Mammary epithelial cell (primary cell): ENCODE data around the gene ZBTB26.

- CAGE, long polyA plus RNA: no peak
- RRBS: 1% methylated on average over 9 of the region's 31 CpGs
Measured at GRCh38 chr9:121498333-121499193, 1.1 kb downstream of the GGTA1 start.

- CAGE, long polyA plus RNA: no peak
- RRBS: no CpG with 5 or more reads among the region's 16 CpGs
Measured at GRCh38 chr9:121644714-121645904, 6.3 kb upstream of the DAB2IP start.

DNA sequence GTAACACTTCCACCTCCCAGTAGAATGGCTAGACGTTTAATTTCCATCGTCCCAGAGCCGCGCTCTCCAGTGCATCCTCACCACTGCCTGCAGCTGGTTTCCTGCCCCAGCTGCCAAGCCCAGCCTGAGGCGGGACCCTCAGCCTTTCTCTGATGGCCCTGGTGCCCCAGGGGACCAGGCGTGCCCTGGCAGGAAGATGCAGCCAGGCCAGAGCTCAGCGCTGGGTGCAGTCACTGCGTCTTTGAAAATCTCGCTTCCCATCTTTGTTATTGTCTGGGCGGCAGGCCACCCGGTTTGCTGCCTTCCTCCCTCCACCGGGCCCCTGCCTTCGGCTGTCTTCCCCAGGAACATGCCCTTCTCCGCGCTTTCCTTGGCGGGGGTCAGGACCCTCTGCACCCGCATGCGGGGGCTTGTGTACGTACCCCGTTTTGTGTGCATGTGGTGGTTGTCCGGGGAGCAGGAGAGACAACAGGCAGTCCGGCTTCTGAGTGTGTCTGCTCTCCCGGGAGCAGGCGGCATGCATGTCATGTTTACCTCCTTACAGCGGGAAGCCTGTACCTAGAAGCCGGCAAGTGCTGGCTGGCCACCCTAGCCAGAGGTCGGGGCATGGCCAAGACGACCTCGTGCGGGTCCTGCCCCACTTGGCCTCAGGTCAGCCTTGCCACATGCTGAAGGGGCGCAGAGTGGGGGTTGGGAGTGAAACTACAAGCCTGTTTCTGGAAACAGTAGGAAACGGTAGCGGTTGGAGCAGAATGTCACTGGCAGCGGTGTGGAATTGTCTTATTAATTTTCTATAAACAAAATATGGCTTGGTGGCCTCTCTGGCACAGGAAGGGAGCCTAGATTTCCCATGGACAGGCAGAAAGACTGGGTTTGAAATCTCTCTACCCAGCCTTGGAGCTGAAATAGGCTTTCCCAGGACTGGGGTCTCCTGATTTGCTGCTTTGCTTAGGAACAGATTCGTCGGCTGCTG is 49.6 kb downstream of the DAB2IP start:
- CAGE, long polyA plus RNA: no peak
- RRBS: 4% methylated on average over 4 of the region's 36 CpGs

DNA sequence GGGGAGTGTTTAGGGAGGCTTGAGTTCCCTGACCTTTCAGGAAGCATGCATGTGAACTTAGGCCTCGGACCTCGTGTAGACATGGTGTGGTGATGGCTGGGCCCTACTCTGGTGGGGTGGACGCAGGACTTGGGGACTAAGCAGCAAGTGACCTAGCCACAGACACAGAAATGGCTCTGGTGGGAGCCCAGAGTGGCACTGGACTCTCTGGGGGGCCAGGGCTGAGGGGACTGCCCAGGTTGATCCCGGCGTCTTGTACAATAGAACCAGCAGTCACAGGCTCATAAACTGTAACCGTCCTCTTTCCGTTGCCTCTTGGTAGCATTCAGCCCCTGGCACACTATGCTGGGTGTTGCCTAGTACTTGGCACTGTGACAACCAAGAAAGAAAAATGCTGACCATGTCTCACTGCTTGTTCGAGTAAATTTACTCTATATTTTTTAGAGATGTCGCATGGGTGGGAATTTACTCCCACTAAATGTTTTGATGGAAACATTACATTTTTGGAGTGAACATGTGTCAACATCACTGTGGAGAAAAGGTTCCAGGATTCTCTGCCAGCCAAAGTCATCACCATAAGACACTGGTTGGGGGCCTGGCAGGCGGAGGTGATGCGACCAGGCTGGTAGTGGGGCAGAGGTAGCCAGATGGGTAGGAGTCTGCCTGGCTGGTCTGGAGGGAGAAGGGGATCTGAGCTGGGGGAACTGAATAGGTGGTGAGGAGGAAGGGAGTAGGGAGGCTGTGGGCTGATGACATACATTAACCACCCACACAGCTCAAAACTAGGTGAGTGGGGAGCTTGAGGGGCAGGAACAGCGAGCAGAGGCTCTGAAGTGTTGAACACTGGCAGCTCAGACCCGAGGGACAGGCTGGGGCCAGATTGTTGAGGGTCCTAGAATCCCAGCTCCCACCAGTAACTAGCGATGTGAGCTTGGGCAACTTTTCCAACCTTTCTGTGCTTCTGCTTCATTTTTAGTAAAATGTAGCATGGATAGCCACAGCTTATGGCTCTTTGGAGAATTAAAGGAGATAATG is 80.7 kb downstream of the DAB2IP start:
- CAGE, long polyA plus RNA: no peak
- RRBS: no CpG with 5 or more reads among the region's 14 CpGs

DNA sequence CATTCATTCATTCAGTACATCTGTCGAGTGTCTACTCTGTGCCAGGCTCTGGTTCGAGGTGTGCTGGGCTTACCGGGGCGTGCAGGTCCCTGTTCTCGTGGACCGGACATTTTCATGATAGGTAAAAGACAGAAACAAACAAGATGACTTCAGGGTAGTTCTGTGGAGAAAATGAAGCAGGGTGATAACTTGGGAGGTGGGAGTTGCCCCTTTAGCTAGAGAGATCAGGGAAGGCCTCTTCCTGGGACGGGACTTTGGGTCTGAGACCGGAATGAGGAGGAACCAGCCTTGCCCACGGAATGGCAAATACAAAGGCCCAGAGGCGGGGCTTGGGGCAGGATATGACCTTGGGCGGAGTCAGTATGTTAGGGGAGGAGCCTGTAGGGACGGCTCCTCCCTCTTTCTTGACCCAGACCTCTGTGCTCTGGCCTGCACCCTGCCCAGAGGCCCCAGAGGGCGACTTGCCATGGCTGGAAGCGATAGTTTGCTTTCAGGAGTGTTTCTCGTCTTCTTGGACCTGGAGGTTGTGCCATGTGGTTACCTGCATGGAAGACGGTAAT is 85.4 kb downstream of the DAB2IP start:
- CAGE, long polyA plus RNA: no peak
- RRBS: no CpG with 5 or more reads among the region's 16 CpGs

DNA sequence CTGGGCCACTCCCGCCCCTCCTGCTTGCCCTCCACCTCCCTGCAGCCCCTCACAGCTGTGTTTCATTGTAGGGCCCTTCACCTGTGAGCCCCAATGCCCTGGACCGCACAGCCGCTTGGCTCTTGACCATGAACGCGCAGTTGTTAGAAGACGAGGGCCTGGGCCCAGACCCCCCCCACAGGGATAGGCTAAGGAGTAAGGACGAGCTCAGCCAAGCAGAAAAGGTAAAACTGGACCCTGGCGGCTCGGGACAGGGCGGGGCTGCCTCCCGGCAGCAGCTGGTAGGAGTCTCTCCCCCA is 122.7 kb downstream of the DAB2IP start:
- CAGE, long polyA plus RNA: no peak
- RRBS: no CpG with 5 or more reads among the region's 11 CpGs

- CAGE, long polyA plus RNA: no peak
- RRBS: no CpG with 5 or more reads among the region's 7 CpGs
Measured at GRCh38 chr9:122252581-122253284, 11.9 kb downstream of the RBM18 start.

DNA sequence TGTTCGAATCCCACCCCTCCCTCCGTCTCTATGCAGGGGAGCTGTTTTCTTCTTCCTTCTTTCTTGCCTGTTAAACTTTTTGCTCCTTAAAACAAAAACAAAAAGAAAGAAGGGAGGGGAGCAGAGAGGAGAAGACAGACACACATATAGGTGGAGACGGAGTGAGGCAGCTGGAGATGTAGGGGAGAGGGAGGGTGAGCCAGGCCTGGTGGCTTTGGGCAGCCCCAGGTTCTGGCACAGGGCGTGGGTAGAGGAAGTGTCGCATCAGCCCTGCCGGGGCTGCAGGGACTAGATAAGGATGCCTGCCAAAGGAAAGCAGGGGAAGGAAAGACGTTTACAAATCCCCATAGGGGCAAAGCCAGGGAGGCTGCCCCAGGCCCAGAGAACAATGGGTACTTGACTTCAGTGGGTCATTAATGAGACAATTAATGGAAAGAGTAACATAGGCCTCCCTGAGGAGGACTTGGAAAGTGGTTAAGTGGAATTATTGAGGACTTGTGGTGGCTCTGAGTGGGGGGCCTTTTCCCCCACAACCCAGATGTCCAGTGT is 38.7 kb upstream of the PTGS1 start:
- CAGE, long polyA plus RNA: no peak
- RRBS: no CpG with 5 or more reads among the region's 7 CpGs

GRCh38 chr9:122389765-122390469 is 19.1 kb downstream of the PTGS1 start:
- CAGE, long polyA plus RNA: no peak
- RRBS: no CpG with 5 or more reads among the region's 10 CpGs

GRCh38 chr9:122463806-122464868 is 13.6 kb downstream of the OR1J1 start:
- CAGE, long polyA plus RNA: no peak
- RRBS: no CpG with 5 or more reads among the region's 11 CpGs

DNA sequence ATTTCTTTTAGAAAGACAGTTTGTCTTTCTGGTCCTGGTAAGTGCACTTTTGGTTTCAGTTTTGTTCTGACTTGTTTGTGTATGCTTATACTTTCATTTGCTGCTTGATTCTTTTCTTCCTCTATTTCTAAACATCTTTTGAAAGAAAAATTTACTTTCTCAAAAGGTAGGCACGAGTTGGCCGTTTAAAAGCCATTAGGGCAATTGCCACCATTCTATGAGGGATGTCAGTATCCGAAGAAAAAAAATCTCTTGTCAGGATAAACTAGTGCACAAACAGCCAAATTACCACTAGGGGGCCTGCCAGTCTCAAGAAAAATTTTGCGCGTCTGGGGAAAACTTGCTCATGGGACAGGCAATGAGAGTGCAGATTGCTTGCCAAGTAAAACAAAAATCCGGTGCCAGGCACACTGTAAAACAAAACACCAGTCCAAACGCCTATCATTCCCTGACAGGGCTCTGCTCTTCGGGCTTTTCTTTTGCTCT is 12.8 kb downstream of the OR1J1 start:
- CAGE, long polyA plus RNA: no peak
- RRBS: no CpG with 5 or more reads among the region's 8 CpGs

DNA sequence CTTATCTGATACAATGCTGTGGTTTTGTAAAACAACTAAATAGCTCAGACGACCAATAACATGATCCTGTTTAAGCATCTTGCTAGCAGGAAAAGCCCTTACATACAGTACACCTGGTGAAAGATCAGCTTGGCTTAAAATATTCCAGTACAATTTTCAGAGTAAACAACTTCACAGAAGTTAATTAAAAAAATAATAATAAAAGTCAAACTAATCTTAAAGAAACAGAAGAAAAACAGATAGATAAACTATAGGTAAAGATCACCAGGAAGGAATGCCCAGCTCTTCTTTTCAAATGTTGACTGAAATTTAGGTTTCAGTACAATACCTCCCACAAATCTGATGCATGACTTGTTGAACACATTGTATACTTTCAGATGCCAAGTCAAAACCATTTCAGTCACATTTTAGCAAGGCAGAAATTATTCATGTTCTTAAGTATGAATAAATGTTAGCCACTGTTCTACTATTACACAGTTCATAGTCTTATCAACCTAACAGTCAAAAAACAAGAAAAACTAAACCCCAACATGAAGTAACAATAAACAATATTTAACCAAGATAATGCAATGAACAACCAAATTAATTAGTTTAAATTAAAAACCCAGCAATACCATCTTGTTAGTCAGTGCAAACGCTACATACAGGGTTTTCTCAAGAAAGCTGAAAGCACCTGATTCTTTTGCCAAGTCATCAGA is 19.8 kb upstream of the PDCL start:
- CAGE, long polyA plus RNA: no peak
- RRBS: no CpG with 5 or more reads among the region's 2 CpGs

DNA sequence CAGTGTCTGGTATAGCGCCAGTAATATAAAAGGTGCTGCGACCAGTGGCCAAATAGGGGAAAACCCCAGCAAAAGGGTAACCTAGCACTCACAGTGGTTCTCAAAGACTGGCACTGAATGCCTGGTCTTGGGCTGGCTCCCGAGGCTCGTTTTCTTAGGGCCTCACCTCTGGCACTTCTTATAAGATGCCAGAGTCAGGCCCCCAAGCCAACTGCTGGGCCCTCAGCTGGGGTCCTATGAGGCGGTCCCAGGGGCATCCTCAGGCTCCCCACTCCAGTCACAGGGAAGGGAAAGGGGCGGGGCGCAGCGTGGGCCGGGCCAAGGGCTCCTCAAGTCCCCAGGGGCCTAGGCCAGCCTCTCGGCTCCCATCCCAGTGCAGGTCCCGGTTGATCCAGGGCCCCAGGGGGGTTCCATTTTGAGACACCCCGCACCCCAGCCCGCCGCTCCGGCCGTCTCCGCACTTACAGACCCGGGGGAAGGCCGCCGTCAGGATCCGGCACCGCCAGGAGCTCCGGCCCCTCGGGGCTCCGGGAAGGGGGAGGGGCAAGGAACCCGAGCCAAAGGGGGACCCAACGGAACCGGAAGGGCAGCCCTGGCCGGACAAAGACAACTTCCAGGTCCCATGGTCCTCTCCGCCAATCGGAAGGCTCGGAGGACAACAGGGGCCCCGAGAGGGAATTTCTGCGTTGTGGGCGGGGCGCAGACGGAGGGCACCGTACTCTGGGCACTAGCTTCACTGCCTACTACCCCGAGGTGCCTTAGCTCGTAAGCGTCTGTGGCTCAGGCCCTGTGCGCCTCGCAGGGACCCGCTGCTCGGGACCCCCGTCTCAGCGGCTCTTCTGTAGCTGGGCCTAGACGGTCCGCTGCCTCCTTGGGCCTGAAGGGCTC is at the start of gene ZBTB26:
TSS of gene ZBTB26 (minus strand) at position 541 of the 888 bp plus-strand sequence.
- CAGE, long polyA plus RNA: no peak
- RRBS: 3% methylated on average over 11 of the region's 49 CpGs

- CAGE, long polyA plus RNA: no peak
- RRBS: no CpG with 5 or more reads among the region's 4 CpGs
Measured at GRCh38 chr9:123030966-123032064, 2.2 kb upstream of the GPR21 start.

- CAGE, long polyA plus RNA: no peak
- RRBS: no CpG with 5 or more reads among the region's 4 CpGs
Measured at GRCh38 chr9:123043090-123043887, 9.8 kb downstream of the GPR21 start.

DNA sequence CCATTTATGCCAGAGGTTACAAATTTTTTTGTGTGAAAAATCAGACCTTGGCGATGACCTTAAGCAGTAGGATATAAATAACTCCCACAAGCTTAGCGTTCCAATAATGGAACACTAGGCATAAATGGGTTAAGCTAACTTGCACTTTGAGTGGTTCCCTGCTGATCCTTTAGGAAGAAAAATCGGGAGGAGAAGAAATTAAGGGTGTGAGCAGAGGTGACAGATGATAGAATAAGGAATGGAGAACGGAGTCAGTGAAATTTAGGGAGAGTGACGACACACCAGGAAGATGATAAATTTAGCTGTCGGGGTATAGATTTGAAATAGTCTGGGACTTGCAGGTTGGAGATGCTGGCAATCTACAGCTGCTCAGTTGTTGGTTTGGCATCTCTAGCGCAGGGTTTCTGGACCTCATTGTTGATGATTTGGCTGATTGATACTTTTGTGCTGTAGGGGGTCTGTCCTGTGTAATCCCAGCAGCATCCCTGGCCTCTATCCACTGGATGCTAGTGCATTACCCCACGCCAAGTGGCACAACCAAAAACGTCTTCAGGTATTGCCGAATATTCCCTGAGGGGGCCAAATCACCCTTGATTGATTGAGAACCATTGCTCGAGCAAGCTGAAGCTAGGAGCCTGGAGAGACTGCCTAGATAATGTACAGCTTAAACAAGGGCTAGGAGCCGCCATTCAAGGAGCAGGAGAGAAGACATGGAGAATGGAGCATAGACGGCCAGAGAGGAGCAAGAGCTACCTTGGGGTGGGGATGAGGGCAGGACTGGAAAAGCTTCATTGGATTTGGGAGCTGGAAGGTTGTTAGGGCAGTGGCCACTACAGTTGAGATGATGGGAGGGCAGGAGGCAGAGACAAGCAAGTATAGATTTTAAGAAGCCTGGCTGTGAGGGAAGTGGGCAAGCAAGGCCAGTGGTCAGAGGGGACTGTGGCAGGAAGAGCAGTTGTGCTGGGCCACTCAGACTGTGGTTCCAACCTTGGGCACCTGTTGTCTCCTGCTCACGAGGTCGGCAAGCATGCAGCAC is 73.3 kb downstream of the GPR21 start:
- CAGE, long polyA plus RNA: no peak
- RRBS: no CpG with 5 or more reads among the region's 15 CpGs

DNA sequence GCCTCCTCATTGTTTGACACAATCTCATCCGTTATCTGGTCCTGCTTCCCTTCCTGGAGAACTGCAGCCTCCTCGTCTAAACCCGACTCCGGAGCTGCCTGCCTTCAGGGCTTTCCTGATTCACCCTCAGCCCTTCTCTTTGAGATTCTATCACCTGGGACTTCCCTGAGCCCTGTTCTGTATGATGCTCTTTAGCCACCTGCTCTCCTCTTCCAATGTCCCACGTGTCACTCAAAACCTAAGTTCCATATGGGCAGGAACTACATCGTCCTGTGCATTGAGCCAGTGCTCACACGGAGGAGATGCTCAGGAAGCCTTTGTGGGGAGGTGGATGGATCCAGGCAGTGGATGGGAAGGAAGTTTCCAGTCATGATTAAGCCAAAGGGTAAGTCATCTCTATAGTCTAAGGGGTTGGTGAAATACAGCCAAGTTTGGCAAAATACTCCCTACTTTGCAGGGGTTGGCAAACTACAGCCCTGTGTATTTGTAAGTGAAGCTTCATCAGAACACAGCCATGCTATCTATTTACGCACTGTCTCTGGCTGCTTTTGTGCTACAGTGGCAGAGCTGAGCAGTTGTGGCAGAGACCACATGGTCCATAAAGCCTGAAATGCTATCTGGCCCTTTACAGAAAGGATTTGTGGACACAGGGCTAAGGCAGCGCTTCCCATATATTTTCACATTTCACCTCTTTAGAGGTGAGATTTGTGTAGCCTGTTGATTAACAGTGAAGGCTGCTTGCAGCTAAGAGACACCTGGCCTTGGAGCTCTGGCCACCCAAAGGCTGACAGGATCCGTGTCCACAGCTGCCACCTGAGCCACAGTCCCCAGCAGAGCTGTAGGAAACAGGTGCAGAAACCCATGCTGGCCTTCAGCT is 80.1 kb downstream of the GPR21 start:
- CAGE, long polyA plus RNA: no peak
- RRBS: no CpG with 5 or more reads among the region's 10 CpGs

- CAGE, long polyA plus RNA: no peak
- RRBS: no CpG with 5 or more reads among the region's 2 CpGs
Measured at GRCh38 chr9:123222224-123222529, 46.2 kb downstream of the STRBP start.

- CAGE, long polyA plus RNA: no peak
- RRBS: no CpG with 5 or more reads among the region's 8 CpGs
Measured at GRCh38 chr9:123356385-123356601, 296 bp downstream of the CRB2 start.

GRCh38 chr9:123382079-123382618 is 26.2 kb downstream of the CRB2 start:
- CAGE, long polyA plus RNA: no peak
- RRBS: 88% methylated on average over 6 of the region's 27 CpGs